Lower leg skin (tissue), 2 donors: ENCODE measurements around a stretch of chr3.

GRCh38 chr3:297459-297985 is 101.0 kb downstream of the CHL1 start:
- PRO-cap, result no peak
- RAMPAGE, long total RNA, 2 experiments, result no peak in any of the 2 experiments

GRCh38 chr3:566026-566225 is 369.4 kb downstream of the CHL1 start:
- PRO-cap, result unidirectional peak, plus-strand start at chr3:566082
- RAMPAGE, long total RNA, 2 experiments, result no peak in any of the 2 experiments

DNA sequence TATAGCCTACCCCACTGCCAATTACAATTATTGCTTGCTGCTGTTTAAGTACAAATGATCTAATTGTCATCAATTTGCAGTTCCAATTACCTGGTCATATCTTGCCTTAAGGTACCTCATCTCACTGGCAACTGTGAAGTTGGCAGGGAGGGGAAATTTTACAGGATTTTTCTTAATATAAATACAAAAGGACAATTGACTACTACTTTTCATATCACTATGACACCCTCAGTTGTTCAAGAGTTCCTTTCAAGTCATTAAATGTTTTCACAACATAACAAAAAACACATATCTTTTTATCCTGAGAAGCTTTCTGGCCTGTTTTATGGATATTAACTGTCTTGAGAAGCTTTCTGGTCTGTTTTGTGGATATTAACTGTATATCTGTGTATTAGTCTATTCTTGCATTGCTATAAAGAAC is 213.4 kb upstream of the CNTN4 start:
- PRO-cap, result no peak
- RAMPAGE, long total RNA, 2 experiments, result no peak in any of the 2 experiments

DNA sequence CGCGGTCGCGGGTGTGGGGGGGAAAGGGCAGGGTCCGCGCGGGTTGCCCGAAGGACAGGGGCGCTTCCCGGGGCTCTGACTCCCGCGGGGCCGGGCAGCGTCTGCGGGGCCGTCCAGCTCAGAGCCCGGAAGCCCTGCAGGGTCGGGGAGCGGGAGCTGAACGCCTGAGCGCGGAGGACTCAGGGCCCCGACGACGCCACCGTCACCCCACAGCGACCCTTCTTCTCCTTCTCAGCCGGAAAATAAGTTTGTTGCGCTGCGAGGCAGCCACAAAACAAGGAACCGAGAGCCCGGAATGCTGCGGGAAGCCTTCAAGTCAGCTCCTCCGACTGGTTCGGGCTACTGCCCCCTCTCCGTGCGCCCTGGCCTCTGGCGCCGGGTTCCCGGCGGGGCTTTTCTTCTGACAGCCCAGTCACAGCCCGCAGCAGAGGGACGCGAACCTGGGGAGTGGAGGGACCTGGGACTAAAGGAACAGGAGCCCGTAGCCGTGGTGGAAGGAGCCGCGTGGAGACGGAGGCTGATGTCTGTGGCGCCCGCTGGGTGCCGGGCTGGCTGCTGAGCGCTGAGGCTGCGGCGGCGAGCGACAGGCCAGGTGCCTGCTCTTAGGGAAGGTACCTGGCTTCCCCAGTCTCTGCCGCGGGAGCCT is 496 bp downstream of the CNTN4 start:
- PRO-cap, result no peak
- RAMPAGE, long total RNA, 2 experiments, result no peak in any of the 2 experiments

DNA sequence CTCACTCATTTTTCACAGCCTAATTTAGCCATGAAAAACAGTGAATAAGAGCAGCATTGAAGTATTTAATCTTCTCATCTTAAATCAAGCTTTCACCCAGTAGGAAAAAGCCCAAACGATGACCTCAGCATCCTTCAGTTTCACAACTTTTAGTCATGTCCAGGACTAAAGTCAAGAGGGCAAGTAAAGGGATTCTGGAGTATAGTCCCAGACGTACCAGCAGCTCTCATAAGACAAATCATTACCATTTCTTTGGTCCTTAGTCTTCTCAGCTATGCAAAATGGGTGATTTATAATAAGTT is 237.3 kb downstream of the IL5RA start:
- PRO-cap, result no peak
- RAMPAGE, long total RNA, 2 experiments, result no peak in any of the 2 experiments

DNA sequence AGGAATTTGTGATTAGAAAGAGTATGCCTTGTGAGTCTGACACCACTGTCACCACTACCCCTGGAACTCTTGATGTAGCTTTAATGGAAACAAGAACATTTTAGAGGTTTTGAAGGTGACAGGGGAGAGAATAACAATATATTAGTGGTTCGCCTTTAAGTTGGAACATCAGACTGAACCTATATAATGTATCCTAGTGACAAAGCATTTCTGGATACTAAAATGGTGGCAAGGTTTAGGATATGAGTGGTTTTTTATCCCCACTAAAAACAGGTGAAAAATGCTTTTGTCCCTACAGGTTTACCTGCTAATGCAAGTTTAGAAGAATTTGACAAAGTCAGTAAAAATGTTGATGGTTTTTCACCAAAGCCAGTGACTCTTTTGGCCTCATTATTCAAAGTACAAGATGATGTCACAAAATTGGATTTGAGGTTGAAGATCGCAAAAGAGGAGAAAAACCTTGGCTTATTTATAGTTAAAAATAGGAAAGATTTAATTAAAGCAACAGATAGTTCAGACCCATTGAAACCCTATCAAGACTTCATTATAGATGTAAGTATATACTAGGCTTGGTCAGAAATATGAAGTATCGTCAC is 20.5 kb downstream of the TRNT1 start:
- PRO-cap, result no peak
- RAMPAGE, long total RNA, 2 experiments, result no peak in any of the 2 experiments

- PRO-cap, result no peak
- RAMPAGE, long total RNA, 2 experiments, result no peak in any of the 2 experiments
Observed at GRCh38 chr3:4336792-4337471, 33.8 kb downstream of the SETMAR start.

GRCh38 chr3:4340605-4340974 is 37.4 kb downstream of the SETMAR start:
- PRO-cap, result no peak
- RAMPAGE, long total RNA, 2 experiments, result no peak in any of the 2 experiments

GRCh38 chr3:4355223-4356097 is 52.3 kb downstream of the SETMAR start:
- PRO-cap, result no peak
- RAMPAGE, long total RNA, 2 experiments, result no peak in any of the 2 experiments

DNA sequence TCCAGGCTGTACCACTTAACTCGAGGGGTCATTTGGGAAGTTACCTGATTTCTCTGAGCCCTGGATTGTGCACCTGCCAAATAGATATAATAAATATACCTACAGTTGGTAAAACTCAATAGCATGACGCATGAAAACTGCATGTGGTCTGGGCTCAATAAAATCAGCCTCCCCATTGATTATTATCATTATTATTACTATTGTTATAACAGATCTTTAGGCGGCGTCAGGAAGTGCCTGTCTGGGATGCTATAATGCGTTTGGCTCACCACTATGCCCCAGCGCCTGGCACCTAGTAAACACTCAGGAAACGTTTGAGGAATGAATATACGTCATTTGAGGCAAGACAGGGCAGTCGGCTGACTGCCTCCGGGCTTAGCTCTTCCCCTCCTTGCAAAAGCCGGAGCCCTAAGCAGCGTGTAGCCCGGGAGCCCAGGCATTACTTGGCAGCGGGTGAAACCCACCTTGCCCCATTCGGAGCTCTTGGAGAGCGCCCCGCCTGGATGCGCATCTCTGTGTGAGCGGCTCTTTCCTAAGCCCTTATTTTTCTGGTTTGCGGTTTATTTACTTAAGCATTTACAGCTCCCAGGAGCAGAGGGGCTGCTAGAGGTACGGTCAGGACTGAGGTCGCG is 1.0 kb upstream of the ITPR1 start:
- PRO-cap, result unidirectional peak, plus-strand start at position 336 of the sequence; unidirectional peak, plus-strand start at position 396 of the sequence
- RAMPAGE, long total RNA, 2 experiments, result no peak in any of the 2 experiments

GRCh38 chr3:4512928-4513366 is 19.8 kb downstream of the ITPR1 start:
- PRO-cap, result no peak
- RAMPAGE, long total RNA, 2 experiments, result no peak in any of the 2 experiments

GRCh38 chr3:4584959-4585207 is 91.7 kb downstream of the ITPR1 start:
- PRO-cap, result no peak
- RAMPAGE, long total RNA, 2 experiments, result no peak in any of the 2 experiments

- PRO-cap, result no peak
- RAMPAGE, long total RNA, 2 experiments, result no peak in any of the 2 experiments
Observed at GRCh38 chr3:4740062-4740746, 239.0 kb upstream of the BHLHE40 start.

GRCh38 chr3:4740747-4741201 is 238.5 kb upstream of the BHLHE40 start:
- PRO-cap, result no peak
- RAMPAGE, long total RNA, 2 experiments, result no peak in any of the 2 experiments

GRCh38 chr3:4751707-4752102 is 227.5 kb upstream of the BHLHE40 start:
- PRO-cap, result no peak
- RAMPAGE, long total RNA, 2 experiments, result no peak in any of the 2 experiments

- PRO-cap, result no peak
- RAMPAGE, long total RNA, 2 experiments, result no peak in any of the 2 experiments
Observed at GRCh38 chr3:4755648-4756149, 223.5 kb upstream of the BHLHE40 start.

GRCh38 chr3:4756968-4758059 is 221.9 kb upstream of the BHLHE40 start:
- PRO-cap, result no peak
- RAMPAGE, long total RNA, 2 experiments, result no peak in any of the 2 experiments

GRCh38 chr3:4772151-4772663 is 207.0 kb upstream of the BHLHE40 start:
- PRO-cap, result no peak
- RAMPAGE, long total RNA, 2 experiments, result no peak in any of the 2 experiments

DNA sequence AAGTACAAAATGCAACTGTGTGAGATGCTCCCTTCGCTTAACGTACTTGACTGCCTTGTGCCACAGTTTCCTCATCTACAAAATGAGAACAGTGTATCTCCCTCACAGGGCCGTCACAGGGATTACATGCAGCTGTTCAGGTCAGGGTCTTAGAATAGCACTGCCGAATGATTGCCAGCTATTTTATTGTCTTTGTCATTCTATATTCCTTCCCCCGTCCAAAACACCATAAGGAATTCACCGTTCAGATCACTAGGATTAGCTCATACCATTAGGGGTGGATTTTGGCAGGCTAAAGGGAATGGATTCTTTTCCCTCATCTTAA is 171.9 kb upstream of the BHLHE40 start:
- PRO-cap, result no peak
- RAMPAGE, long total RNA, 2 experiments, result no peak in any of the 2 experiments

DNA sequence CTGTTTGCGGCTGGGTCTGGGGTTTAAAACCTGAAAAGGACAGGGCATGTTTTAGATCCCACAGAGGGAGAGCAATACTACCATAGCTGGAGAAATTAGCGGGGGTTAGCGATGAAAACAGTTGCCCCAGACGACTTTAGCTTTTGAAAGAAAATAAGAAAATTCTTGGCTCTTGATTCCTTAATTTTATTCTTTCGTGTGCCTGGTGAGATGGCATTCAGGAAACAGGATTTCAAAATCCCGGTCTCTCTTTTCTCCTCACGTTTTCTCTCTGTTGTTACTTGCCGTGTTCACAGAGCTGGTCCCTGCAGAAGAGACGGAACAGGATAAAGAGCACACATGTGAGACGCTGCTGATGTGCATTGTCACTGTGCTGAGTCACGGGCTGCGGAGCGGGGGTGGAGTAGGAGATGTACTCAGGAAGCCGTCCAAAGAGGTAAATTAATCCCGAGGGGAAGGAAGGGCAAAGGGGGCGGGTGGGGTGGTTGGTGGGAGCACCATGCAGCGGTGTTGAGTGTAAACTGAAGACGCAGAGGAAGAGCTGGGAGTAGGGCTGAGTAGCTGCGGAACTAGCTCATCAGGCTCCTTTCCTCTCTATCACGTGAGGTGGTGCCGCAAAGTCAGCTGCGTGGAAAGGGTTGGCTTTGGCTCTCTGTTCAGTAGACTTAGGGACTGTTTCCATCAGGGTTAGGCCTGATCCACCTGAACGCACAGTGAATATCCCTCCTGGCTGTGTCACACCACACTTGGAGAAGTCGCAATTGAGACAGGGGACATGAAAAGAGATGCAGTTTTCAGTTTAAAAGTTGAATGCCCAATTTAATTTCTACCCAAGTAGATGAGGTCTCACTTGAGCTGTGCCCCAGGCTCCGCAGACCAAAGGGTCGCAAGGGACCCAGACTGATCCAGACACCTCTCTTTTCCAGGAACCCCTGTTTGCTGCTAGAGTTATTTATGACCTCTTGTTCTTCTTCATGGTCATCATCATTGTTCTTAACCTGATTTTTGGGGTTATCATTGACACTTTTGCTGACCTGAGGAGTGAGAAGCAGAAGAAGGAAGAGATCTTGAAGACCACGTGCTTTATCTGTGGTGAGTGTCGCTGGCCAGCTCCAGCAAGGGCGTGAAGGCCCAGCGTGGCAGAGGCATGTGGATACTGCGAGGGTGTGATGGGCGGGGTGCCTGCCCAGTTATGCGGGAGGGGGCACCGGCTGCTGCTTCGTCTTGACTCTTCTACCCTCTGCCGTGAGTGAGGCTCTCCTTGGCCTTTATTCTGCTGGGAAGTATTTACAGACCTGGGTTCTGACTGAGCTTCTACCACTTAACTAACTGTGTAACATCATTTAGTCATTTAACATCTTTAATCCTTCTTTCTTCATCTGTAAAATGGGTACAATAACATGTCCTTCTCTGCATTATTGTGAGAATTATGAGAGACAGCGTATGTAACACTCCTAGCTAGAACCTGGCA is 164.6 kb upstream of the BHLHE40 start:
- PRO-cap, result bidirectional peak, plus-strand start at position 743 of the sequence, minus-strand start at position 571 of the sequence
- RAMPAGE, long total RNA, 2 experiments, result no peak in any of the 2 experiments